Mesenchymal stem cell of adipose (primary cell): Measurements from ENCODE around the gene RAMACL.

- CAGE, long polyA plus RNA, result no peak
These were observed 2.1 kb upstream of the SFT2D1 start for GRCh38 chr6:166344134-166345062.

DNA sequence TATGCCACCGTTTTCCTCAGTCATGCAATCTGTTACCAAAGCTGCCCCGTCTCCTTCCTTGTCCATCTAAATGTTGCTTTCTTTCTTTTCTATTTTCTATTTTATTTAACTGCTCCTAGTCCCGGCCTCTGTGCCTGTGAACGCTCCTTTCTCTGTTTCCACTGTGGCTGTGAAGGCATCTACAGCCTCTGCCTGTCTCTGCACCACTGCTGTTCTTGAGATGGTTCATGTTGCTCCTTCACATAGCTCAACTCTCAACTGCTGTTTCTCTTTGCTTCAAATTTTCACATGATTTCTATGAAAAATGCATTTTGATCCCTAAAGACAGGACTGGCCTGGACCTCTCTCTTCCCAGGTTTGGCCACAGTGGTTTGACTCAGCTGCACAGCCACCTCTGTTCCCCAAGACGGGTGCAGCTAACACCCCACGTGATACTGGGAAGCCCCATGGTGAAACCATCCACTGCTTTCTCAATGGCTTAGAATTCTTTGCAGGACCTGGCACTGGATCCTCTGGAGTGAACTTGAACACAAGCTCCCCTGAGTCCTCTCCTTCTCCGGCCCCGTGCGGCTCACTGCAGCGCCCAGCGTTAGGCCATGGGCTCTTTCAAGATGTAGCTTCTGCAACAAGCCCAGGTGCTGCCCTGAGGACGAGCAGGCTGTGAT lies 58.5 kb upstream of the MPC1 start:
- CAGE, long polyA plus RNA, result no peak

GRCh38 chr6:166513950-166514679 lies 72.4 kb downstream of the RAMACL start:
- CAGE, long polyA plus RNA, result no peak

DNA sequence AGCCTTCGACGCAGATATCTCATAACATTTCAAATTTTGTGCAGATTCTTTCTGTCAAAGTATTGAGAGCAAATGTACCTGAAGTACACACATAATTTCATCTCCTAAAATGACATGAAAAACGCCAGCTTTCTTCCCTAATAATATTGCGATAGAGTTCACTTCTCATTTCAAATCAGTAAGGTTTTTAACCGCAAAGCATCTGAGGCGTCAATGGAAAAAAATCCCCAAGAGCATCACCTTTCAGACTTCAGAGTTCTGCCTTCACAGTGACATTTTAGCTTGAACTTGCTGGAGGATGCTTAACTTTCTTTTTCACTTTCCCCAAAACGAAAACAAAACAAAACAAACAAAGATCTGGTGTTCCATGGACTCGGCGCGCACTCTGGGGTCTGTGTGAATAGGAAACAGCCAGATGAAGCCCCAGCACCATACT lies 44.7 kb downstream of the RAMACL start:
- CAGE, long polyA plus RNA, result no peak

DNA sequence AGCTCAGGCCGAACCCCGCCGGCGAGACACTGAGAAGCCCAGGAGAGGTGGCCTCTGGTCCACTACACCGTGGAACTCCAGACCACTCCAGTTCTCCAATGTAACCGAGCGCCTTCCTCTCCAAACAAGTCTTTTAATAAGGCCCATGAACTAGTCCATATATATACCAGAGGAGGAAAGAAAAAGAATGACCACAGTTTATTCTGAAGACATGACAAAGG lies at the start of gene RAMACL:
RAMACL (minus strand) TSS at position 121 of the 221 bp plus-strand sequence.
- CAGE, long polyA plus RNA, result no peak

DNA sequence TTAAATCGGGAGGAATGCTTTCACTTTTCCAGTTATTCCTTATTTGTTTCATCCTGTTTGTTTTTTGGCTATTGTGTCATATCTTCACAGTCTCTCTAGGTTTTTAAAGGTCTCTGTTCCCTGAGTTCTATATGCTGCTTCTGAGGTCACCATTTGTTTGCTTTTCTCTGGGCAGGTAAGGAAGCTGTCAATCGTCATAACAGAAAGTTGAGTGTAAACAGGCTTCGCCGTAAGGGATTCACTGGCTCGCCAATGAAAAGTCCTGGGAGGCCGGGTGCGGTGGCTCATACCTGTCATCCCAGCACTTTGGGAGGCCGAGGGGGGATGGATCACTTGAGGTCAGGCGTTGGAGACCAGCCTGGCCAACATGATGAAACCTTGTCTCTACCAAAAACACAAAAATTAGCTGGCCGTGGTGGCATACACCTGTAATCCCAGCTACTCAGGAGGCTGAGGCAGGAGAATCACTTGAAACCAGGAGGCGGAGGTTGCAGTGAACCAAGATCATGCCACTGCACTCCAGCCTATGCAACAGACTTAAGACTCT lies 48.8 kb upstream of the RPS6KA2 start:
- CAGE, long polyA plus RNA, result no peak

GRCh38 chr6:166959201-166959746 lies 2.9 kb upstream of the RNASET2 start:
- CAGE, long polyA plus RNA, result no peak

- CAGE, long polyA plus RNA, result no peak
These were observed 4.1 kb upstream of the CEP43 start for GRCh38 chr6:166994892-166995641.

GRCh38 chr6:167093364-167094356 lies 29.2 kb upstream of the CCR6 start:
- CAGE, long polyA plus RNA, result no peak

DNA sequence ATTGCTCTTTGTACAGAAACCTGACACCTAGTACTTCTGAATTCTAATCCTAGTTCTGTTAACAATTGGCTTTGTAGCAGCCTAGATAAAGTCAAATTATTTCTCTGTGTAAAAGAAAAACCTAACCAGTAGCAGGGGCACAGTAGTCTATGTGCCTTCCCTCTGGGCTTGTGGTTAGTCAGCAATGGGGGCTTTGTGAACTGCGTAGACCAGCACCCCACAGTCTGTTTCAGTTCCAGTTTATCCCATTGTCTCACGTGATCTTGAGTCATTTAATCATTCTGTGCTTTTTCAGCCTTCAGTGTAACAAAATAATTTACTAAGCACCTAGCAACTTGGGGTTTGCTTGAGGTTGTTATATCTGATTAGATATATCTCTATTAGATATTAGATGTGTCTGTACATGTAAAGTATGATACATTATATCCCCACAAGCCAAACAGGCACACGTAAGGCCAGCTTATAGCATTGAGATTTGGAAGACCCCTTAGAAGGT lies 28.0 kb upstream of the CCR6 start:
- CAGE, long polyA plus RNA, result no peak

- CAGE, long polyA plus RNA, result no peak
These were observed 20.1 kb upstream of the UNC93A start for GRCh38 chr6:167270829-167271614.

GRCh38 chr6:167441659-167442668 lies 117.1 kb downstream of the TTLL2 start:
- CAGE, long polyA plus RNA, result no peak

DNA sequence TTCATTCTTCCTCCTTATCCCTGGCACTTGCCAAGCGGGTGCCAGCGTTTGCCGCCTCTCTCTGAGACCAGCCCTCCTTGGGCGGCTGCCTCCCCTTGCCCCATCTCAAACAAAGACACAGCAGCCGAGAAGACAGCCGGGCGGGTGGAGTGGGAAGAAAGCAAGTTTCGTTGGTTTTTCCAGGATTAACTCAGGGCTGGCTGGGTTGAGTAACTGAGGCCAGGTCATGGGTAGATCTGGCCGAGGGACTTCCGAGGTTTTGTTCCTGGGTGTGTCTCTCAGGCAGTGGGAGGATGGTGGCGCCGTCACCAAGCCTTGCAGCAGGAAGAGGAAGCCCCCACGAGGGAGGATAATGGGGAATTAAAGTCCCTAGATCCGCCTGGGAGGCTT lies 167.2 kb downstream of the TTLL2 start:
- CAGE, long polyA plus RNA, result no peak

GRCh38 chr6:167565754-167566450 lies 241.0 kb downstream of the TTLL2 start:
- CAGE, long polyA plus RNA, result no peak

DNA sequence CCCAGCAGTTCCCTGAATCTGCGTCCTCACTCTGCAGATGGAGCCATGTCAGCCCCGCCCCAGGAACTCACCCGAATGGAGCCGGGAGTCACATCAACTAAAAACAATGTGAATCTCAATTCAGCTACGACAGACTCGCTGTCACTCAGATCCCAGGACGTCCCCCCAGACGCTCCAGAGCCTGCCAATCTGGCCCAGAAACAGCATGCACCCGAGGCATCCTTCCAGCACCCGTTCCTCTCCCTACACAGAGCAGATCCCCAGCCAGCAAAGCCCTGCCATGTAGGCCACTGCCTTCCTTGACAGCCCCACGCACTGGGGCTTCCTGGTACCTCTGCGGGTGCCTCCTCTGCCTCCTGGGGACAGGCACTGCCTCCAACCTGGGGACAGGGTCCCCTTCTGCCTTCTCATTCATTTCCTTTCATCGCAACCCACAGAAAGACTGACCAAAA lies 248.0 kb downstream of the TTLL2 start:
- CAGE, long polyA plus RNA, result no peak

DNA sequence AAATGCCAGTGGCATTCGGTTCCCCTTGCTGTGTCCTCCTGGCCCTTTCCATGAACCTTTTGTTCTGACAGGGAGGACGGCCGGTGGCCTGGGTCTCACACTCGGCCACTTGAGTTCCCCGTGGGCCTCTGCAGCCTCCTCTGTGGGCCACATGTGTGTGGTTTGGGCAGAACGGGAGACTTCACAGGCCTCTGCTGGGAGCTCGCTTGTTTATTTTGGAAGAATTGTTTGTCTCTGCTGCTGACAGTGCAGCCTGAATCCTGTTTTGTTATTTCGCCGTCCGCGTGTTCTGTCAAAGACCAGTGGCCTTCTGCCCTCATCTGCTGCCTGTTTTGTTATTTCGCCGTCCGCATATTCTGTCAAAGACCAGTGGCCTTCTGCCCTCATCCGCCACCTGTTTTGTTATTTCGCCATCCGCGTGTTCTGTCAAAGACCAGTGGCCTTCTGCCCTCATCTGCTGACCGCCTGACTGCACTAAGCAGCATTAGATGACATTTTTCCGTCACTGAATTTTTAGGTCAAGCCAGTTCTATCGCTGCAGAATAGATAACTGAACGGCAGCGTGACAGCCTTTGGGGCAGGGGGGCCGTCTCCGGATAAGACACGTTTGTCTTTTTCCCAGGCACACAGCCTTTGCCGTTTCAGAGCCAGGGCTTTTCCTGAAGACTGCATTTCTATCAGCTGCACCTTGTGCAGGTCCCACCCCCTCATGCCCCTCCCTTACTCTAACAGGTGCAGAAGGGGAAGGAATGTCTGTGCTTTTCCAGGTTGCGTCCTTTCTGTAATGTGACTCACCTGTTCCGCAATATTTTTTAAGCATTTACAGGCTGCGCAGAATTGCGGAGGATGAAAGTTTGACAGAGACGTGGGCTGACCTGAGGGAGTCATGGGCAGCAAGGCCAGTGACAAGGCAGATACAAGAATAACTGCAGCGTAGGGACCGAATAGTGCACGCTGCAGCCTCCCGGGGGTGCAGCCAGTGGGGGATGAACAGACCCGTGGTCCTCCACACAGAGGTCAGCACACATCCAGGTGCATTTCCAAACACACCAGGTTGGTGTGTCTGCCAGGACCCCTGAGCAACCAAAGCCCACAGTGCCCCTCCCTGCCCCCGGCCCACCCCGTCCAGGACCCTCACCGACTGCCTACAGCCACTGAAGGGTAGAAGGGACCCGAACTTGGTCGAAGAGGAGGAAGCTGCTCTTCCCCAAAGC lies 158.4 kb upstream of the AFDN start:
- CAGE, long polyA plus RNA, result no peak

DNA sequence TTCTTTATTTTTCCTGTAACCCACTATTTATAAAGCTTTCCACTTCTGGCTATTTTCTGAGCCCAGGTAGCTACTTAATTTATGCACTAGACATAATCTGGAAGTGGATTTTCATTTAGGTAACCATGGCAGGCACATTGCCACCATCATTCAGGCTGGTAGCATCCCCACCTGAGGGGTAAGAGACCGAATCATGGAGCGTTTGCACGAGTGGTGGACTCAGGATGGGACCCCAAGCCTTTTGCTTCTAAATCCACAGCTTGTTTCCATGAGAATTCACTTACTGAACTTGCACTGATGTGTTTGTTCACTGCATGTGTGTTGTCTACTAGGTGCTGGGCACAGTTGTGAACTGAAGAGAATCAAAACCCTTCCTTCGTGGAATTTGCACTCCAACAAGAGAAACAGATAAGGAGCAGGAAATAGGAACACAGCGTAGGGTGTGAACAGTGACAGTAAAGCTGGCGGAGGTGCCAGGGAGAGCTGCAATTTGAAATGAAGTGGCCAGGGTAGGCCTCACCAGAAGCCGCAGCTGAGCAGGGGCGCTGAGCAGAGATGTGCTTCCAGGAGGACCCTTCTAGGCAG lies 115.1 kb upstream of the AFDN start:
- CAGE, long polyA plus RNA, result no peak

DNA sequence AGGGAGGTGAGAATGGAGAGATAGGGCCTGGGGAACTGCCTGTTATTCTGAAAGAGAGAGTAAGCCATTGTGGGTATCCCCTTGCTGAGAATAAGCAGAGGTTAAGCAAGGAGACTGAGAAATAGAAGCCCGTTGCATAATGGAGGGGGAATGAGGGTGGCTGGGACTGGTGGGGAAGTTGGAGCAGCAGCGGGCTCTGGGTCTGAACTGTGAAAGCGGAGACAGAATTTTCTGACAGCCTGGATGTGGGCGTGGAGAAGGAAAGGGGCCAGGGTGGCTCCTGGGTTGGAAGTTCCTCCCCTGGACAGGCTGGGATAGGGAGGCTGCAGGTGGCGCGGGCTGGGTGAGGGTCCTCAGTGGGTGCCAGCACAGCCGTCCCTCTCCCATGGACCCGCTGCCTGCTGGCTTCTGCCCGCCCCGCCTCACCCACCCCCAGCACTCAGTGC lies 114.6 kb upstream of the AFDN start:
- CAGE, long polyA plus RNA, result no peak

GRCh38 chr6:167796606-167797000 lies 30.1 kb upstream of the AFDN start:
- CAGE, long polyA plus RNA, result no peak

DNA sequence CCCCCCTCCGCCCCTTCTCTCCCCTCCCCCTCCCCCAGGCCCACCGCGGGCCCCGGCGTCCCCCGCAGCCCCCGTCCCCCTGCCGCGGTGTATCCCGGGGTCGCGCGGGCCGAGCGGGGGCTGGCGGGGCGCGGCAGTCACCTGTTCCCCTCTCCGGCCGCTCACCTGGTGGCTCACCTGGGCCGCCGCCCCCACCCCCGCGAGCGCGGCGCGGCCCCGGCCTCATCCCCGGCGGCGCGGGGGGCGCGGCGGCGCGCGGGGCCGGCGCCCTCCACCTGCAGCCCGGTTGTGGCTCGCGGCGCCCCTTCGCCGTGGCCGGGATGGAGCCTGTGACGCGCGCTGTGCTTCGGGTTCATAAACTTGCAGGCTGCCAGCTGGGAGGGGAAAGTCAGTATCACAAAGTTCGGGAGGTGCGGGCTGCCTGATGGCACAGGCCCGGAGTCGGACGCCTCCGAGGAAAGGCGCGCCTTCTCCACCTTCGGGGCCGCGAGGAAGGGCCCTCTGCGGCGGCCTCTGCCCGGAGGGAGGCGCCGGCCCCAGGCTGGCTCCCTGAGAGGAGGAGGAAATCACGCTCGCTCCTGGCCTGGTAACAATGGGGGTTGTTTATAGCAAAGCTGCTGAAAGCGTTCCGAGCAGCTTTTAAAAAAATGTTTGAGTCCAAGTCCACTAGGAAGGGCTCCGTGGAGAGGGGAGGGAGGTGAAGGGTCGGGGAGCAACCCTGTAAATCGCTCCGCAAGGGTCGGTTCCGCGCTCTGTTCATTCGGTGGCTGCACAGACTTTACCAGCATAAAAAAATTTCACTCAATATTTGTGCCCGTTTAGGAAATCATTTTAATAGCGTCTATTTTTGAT lies 862 bp downstream of the AFDN start:
- CAGE, long polyA plus RNA, result no peak